Renal cortical epithelial cell (primary cell): ENCODE data around the genes CRIP1 and TMEM121.

- RRBS = no CpG with 5 or more reads among the region's 42 CpGs
These were observed 21.8 kb downstream of the PACS2 start for GRCh38 chr14:105336085-105337087.

DNA sequence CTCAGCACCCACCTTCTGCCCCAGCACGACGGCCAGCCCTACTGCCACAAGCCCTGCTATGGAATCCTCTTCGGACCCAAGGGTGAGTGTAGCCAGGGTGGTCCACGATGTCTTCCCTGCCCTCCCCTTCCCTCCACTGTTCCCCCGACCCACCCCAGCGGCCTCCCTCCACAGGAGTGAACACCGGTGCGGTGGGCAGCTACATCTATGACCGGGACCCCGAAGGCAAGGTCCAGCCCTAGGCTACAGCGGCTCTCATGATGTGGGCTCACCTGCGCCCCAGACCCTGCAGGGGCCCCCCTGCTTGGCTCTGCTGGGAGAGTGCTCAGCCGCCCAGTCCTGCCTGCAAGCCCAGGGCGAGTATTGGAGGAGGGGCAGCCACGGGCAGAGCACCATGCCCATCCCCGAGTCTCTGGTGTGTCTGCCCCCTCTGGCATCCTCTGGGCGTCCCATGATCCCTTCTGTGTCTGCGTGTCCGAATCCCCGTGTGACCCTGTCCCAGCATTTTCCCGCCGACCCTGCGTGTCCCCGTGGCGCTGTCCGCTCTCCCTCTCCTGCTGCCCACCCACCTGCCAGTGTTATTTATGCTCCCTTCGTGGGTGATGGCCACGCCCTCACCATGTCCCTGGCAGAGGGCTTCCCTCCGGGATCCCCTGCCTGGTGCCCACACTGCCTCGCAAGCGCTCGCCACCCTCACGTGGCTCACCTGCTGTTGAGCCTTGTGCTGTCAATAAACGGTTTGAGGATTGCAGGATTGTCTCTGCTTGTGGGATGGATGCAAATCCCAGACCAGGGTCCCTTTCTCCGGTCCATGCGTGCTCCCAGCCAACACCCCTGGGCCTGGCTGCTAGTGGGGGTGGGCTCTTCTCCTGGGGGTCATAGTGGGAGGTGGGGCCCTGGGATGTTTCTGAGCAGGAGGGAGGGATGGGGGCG lies 5.1 kb downstream of the CRIP2 start:
- RRBS = no CpG with 5 or more reads among the region's 37 CpGs

DNA sequence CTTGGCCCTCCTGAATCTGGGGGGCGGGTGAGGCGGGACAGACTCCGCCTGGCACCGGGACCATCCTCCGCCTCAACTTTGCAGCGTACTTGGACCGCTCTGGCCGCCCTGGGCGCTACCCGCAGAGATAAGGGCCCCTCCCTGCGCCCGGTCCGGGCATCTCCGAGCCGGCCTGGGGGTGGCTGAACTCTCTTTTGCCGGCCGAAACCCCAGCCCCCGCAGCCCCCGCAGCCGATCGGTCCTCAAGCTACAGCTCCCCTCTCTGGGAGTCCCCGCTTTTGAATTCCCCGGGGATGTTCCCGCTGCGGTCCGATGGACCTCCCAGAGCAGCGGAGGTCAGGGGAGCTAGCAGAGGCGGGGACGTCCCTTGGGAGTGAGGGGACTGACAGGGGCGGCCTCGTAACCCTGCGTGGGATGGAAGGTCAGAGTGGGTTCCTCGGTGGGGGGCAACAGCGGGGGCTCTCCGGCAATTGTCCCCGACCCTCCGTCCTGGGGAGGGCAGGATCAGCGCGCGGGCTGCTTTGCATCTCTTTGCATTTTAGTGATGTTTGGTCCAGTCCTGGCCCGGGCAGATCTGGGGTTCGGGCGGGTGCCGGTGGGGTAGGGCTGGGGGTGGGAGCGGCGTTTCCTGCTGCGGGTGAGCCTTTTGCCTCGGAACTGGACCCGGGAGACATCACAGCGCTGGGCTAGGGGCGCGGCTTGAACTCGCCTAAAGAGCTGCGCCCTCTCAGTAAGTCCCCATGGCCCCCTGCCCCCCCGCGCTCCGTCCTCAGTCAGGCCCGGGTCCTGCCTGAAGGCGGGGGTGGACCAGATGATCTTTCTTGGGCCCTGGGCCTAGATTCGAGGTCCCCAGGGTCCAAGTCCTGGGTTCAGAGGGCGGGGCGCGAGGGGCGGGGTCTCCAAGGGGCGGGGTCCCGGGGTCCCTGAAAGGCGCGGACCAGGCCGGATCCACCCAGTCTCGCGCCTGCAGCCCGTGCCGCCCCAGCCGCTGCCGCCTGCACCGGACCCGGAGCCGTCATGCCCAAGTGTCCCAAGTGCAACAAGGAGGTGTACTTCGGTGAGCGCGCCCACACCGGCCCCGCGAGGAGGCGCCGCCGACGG lies at the start of gene CRIP1:
CRIP1 (plus strand) TSS at position 644 of the 1,101 bp plus-strand sequence.
- RRBS = 7% methylated on average over 38 of the region's 88 CpGs

- RRBS = no CpG with 5 or more reads among the region's 40 CpGs
These were observed 7.5 kb downstream of the TEDC1 start for GRCh38 chr14:105498291-105499243.

DNA sequence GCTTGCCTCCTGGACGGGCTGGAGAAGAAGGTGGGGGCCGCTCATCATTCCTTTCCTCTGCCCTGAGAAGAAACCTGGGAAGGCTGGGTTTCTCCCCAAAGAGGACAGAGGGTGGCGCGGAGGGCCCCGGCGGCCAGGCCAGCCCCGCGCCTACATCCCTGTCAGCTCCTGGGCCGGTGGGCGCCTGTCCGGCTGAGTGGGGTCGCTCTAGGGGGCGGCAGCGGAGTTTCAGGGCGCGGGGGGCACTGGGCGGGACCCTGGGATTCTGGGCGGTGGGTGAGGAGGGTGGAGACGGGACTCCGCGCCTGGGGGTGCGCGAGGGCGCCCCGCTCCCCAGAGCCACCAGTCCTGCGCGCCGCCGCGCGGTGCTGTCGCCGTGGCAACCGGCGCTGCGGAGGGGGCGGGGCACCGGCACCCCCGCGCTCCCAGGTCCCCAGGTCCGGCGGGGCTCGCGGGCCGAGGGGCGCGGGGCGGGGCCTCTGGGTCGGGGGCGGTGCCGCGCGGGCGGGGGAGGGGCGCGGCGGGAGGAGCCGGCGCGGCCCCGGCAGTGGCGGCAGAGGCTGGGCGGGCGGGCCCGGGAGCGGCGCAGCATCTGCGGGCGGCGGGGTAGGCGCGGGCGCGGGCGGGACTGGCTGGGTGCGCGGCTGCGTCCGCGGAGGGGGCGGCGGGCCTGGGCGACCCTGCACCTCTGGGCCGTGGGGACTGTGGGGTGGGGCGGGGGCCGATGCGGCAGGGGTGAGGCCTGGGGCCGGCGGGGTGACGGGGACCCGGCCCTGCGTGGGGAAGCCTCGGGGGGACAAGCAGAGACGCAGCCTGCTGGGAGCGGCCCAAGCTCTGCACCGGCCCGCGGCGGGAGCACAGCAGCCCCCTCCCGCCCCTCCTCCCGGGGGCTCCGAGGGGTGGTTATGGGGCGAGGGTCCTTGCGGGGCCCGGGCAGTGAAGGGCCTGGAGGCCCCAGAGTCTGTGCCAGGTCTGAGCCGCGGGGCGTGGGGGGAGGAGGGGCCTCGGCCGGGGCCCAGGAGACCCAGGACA lies at the start of gene TMEM121:
TMEM121 (plus strand) TSS at position 536 of the 1,032 bp plus-strand sequence.
- RRBS = 2% methylated on average over 41 of the region's 110 CpGs

DNA sequence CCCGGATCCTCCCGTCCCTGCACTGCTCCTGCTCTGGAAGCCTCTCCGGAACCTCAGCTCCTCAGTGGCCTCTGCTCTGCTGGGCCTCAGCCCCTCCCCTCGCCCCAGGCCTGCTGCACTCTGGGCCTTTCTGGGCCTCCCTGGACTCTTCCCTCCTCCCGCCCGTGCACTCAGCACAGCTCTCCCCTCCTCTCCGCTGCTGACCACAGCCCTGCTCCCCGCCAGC lies 102.2 kb downstream of the TMEM121 start:
- RRBS = no CpG with 5 or more reads among the region's 8 CpGs

DNA sequence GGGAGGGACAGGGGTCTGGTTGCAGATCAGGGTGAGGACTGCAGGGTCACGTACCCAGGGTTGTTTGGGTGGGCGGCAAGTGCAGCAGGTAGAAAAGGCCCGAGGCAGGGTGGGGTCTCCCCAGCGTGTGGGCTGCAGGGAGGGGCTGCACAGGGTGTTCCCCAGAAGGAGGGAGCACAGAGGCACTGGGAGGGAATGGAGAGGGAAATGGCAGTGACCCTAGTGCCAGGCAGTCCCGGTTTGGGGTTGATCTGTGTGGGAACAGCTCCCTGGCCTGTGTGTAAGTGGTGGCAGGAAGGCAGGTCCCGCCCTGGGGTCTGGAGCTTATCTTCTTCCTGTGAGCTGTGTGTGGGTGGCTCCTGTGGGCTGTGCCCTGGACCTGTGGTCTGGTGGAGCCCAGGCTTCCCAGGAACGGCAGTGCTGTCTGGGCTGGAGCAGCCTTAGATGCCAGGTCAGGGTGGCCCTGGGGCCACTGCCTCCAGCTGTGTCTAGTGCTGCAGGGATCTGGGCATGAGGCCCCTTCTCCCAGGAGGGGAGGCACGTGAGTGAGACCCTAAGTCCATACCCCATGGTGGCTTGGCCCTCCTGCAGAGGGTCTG lies 363.4 kb downstream of the TMEM121 start:
- RRBS = no CpG with 5 or more reads among the region's 8 CpGs

DNA sequence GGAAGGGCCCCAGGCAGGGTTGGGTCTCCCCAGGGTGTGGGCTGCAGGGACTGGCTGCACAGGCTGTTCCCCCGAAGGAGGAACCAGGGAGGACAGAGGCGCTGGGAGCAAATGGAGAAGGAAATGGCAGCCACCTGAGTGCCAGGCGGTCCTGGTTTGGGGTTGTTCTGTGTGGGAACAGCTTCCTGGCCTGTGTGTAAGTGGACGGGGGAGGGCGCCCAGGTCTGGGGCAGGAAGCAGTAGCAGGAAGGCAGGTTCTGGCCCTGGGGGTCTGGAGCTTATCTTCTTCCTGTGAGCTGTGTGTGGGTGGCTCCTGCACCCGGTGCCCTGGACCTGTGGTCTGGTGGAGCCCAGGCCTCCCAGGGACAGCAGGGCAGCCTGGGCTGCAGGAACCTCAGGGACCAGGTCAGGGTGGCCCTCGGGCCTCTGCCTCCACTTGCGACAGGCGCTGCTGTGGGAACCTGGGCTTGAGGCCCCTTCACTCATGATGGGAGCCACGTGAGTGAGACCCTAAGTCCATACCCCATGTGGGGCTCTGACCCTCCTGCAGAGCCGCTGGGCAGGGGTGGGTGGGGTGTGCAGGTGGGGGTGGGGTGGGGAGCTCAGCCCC lies 372.9 kb downstream of the TMEM121 start:
- RRBS = no CpG with 5 or more reads among the region's 11 CpGs

- RRBS = no CpG with 5 or more reads among the region's 6 CpGs
These were observed 485.8 kb downstream of the TMEM121 start for GRCh38 chr14:106012135-106012729.

DNA sequence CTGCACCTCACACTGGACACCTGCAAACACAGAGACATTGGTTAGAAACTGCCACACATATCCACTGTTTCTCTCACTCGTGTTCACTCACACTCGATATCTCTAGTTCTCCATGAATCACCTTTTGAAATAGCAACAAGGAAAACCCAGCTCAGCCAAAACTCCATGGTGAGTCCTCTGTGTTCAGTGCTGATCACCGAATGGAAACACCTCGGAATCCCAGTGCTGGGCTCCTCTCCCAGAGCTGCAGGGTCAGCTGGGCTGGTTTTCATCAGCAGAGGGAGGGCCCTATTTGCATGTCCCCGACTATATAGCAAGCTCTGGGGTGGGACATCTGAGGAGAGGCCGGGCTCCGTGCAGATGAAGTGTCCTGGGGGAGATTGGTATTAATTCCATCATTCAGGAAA lies 1066.6 kb downstream of the TMEM121 start:
- RRBS = no CpG with 5 or more reads among the region's 7 CpGs

DNA sequence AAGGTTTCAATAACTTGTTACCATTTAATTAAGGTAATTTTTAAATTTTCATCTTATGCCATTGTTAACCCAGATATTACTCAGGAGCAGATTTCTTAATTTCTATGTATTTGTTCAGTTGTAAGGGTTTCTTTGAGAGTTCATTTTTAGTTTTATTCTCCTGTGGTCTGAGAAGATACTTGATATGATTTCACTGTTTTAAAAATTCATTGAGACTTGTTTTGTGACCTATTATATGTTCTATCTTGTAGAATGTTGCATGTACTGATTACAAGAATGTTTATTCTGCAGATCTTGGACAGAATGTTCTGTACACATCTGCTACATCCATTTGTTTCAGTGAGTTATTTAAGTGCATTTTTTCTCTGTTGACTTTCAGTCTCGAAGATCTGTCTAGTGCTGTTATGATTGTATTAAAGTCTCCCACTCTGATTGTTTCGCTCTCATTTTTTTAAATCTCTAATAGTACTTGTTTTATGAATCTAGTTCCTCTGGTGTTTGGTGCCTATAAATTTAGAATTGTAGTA lies 1319.8 kb downstream of the TMEM121 start:
- RRBS = no CpG with 5 or more reads among the region's 2 CpGs